ENCODE data around the genes EDAR, LIMS3 and TMEM87B.

- PRO-cap = no peak
- RAMPAGE, long total RNA, 4 experiments = no peak in any of the 4 experiments
Measured at GRCh38 chr2:107828690-107829184, 2.0 kb downstream of the RGPD4 start.

- PRO-cap = no peak
- RAMPAGE, long total RNA, 4 experiments = no peak in any of the 4 experiments
Measured at GRCh38 chr2:108268687-108268886, 20.1 kb upstream of the SULT1C2 start.

GRCh38 chr2:108355942-108356514 lies 21.7 kb upstream of the SULT1C4 start:
- PRO-cap = no peak
- RAMPAGE, long total RNA, 4 experiments = no peak in any of the 4 experiments

GRCh38 chr2:108448238-108448951 lies 611 bp upstream of the GCC2 start:
- PRO-cap = no peak
- RAMPAGE, long total RNA, 4 experiments = no peak in any of the 4 experiments

- PRO-cap = no peak
- RAMPAGE, long total RNA, 4 experiments = no peak in any of the 4 experiments
Measured at GRCh38 chr2:108475333-108476025, 26.5 kb downstream of the GCC2 start.

GRCh38 chr2:108684356-108685461 lies 34.6 kb upstream of the RANBP2 start:
- PRO-cap = no peak
- RAMPAGE, long total RNA, 4 experiments = no peak in any of the 4 experiments

DNA sequence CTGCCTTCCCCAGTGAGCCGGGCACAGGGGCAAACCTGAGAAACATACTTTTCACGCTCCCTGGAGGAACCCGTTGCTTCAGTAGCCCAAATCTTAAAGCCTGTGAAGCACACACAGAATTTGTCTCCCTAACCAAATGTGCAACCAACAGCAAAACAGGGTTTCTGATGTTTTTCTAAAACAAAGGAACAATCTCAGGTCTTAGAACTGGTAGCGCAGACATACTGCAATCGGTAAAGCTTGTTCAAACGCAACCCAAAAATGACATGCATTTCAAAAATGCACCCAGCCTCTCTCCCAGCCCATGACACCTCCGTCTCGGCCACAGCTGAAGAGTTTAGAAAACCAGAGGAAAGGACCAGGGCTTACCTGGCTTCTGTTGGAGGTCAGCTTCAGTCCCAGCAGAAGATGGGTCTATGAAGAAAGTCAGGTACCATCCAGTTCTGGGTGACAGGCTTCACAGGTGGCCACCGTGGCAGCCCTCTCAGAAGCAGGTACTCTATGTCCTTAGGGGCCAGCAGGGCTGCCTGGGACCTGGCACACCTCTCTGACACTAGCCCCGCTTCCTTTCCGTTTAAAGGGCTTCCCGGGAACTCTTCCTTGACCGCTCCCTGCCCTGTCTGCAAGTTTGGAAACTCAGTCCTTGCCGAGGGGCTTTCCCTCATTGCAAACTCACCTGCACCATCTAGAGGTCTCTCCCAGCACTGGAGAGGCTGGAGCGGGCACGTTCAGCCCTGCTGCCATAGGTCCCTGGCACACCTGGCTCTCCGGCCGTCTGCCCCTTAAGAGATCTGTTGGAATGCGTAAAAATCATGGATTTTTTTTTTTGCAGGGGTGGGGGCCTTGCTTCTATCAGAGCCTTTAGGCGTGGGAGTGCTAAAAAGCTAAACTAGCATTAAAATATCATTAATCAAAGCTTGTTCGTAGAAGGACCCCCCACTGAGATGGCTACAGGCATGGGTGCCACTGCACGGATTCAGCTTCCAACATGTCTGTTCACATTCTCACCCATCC lies at the start of gene EDAR:
EDAR (minus strand) TSS at position 630 of the 1,014 bp plus-strand sequence.
- PRO-cap = no peak
- RAMPAGE, long total RNA, 4 experiments = no peak in any of the 4 experiments

- PRO-cap = no peak
- RAMPAGE, long total RNA, 4 experiments = no peak in any of the 4 experiments
Measured at GRCh38 chr2:109264630-109265372, 135.8 kb downstream of the SH3RF3 start.

- PRO-cap = no peak
- RAMPAGE, long total RNA, 4 experiments = no peak in any of the 4 experiments
Measured at GRCh38 chr2:109609471-109609762, 4.3 kb downstream of the SEPTIN10 start.

DNA sequence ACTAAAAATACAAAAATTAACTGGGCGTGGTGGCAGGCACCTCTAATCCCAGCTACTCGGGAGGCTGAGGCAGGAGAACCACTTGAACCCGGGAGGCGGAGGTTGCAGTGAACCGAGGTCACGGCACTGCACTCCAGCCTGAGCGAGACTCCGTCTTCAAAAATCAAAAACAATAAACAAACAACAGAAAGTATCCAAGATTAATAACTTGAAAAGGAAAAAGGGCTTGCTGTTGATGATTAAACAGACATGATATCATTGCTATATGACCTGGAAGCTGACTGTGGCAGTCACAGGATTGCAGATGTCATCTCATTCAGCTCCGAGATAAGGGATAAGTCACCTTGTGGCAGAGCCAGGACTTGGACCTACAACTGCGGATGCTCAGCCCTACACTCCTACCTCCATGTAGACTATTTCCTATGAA lies 16.8 kb downstream of the SOWAHC start:
- PRO-cap = unidirectional peak, plus-strand start at position 352 of the sequence
- RAMPAGE, long total RNA, 4 experiments = no peak in any of the 4 experiments

GRCh38 chr2:109663569-109664177 lies 49.5 kb downstream of the SOWAHC start:
- PRO-cap = no peak
- RAMPAGE, long total RNA, 4 experiments = no peak in any of the 4 experiments

GRCh38 chr2:109674979-109675507 lies 60.9 kb downstream of the SOWAHC start:
- PRO-cap = bidirectional peak, plus-strand start at chr2:109675334, minus-strand start at chr2:109675350
- RAMPAGE, long total RNA, 4 experiments = no peak in any of the 4 experiments

- PRO-cap = no peak
- RAMPAGE, long total RNA, 4 experiments = no peak in any of the 4 experiments
Measured at GRCh38 chr2:109898446-109898960, at the start of gene LIMS3. Gene LIMS3, plus strand, starts transcription at chr2:109898688.

DNA sequence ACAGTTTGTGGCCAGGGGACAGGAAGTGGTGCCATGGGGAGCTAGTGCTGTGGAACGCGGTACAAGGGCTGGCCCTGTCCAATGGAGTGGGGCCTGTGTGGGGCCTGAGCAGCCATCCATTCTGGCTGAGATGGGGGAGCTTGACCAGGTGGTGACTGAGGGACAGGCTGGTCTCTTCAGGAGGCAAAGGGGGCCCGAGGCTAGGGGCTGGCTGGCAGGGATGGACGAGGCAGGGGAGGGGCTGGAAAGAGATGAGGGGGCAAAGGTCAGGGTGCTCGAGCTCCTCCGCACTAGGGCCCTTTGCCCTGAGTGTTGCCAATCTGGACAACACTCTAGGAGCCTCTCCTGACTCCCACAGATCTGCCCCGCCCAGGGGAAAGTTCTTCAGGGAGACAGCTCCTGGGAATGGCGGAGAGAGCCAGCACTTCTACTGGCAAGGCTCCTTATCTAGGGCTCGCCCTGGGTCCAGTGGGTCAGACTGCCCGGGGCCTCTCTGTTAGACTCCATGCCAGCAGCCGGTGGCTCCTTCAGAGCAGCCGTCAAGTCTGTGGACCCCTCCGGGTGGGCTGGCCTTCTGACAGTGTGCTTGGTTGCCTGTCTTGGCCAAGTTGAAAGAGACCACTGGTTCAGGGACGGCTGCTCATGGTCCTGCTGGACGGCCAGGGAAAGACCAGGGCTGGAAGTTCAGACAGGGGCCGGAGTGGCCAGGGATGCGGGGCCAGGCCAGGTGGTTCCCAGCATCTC lies 12.3 kb downstream of the MALL start:
- PRO-cap = bidirectional peak, plus-strand start at position 395 of the sequence, minus-strand start at position 311 of the sequence
- RAMPAGE, long total RNA, 4 experiments = no peak in any of the 4 experiments

GRCh38 chr2:110105950-110106501 lies 9.6 kb downstream of the MALL start:
- PRO-cap = unidirectional peak, plus-strand start at chr2:110106315; unidirectional peak, plus-strand start at chr2:110106351
- RAMPAGE, long total RNA, 4 experiments = no peak in any of the 4 experiments

DNA sequence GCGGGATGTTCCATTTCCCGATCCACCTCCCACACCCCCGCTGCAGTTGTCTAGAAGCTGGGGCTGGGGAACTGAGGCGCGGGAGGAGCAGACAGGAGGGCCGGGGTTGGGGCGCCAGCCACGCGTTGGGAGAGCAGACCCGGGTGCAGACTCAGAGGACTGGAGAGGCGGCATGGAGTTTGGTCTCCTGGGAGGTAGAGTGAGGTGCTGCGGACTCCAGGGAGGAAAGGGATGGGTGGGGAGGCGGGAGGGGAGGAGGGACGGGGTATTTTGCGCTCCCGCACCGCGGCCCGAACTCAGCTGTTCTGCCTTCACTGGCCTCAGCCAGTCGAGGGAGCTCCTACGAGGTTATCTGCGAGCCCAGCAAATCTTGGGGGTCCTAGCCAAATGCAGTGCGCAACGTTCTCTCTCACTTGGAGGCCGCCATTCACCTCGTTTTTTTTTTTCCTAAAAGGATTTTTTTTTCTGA lies 1.0 kb upstream of the BCL2L11 start:
- PRO-cap = no peak
- RAMPAGE, long total RNA, 4 experiments = no peak in any of the 4 experiments

DNA sequence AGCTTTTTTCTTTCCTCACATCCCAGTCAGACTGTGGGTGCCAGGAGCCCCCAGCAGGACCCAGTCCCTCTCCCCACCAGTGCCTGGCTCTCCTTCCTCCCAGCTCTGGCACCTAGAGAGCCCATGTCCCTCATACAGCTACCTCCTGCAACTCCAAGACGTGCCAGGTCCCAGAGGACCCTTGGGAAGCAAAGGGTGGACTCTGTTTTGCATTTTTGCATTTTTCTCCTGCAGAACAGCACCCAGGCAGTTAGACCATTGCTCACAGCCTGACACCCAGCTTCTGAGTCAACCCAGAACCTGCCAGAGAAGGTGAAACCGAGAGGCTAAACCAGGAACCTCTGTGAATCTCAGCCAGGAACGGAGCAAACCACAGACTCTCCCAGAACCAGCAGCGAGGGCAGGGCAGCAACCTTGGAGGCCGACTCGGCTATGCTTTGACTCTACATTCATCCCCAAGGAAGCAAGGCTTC lies 221.0 kb downstream of the ANAPC1 start:
- PRO-cap = no peak
- RAMPAGE, long total RNA, 4 experiments = no peak in any of the 4 experiments

DNA sequence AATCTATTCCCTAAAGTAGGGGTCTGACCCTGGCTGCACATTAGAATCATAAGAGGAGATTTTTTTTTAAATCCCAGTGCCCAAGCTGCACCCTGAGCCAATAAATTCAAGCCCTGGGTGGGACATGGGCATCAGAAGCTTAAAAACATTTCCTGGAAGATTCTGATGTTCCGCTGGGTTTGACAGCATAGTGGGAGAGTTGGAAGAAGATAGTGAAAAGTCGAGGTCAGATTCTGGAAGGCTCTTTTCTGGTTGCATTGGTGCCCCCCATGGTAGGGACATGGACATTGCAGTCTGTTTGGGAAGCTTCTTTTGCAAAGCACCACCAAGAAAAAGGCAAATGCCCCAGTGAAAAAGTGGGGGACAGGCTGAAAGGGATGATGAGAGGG lies 20.9 kb downstream of the MERTK start:
- PRO-cap = no peak
- RAMPAGE, long total RNA, 4 experiments = no peak in any of the 4 experiments

GRCh38 chr2:112055107-112055779 lies at the start of gene TMEM87B:
Gene TMEM87B, plus strand, starts transcription at chr2:112055269.
- PRO-cap = unidirectional peak, plus-strand start at chr2:112055217; bidirectional peak, plus-strand start at chr2:112055577, minus-strand start at chr2:112055514
- RAMPAGE, long total RNA, 4 experiments = start-site peak on the plus strand in 3 of 4 experiments, at chr2:112055213-112055589 at its widest, 7 to 71 reads per replicate

GRCh38 chr2:112188465-112188819 lies 50.3 kb downstream of the FBLN7 start:
- PRO-cap = no peak
- RAMPAGE, long total RNA, 4 experiments = no peak in any of the 4 experiments